AG09319 (cell line): Measurements from ENCODE around the gene INSYN2B.

- RRBS = no CpG with 5 or more reads among the region's 8 CpGs
Observed at GRCh38 chr5:167943947-167944439, 347.5 kb upstream of the WWC1 start.

- RRBS = no CpG with 5 or more reads among the region's 5 CpGs
Observed at GRCh38 chr5:168307848-168308520, 16.5 kb downstream of the WWC1 start.

GRCh38 chr5:168314680-168315463 is 23.4 kb downstream of the WWC1 start:
- RRBS = no CpG with 5 or more reads among the region's 16 CpGs

DNA sequence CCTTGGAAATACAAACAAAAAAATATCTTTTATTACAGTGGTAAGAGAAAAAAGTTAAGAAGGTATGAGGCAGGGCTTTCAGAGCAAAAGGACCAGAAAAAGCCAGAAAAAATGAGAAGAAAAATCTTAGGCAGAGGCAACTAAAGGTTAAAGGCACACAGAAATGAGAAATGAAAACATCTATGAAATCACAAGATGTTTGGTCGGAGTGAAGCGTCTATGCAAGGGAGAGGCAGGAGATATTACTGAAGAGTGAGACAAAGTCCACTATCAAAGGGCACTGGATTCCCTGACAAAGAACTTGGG is 17.0 kb downstream of the PANK3 start:
- RRBS = no CpG with 5 or more reads among the region's 2 CpGs

DNA sequence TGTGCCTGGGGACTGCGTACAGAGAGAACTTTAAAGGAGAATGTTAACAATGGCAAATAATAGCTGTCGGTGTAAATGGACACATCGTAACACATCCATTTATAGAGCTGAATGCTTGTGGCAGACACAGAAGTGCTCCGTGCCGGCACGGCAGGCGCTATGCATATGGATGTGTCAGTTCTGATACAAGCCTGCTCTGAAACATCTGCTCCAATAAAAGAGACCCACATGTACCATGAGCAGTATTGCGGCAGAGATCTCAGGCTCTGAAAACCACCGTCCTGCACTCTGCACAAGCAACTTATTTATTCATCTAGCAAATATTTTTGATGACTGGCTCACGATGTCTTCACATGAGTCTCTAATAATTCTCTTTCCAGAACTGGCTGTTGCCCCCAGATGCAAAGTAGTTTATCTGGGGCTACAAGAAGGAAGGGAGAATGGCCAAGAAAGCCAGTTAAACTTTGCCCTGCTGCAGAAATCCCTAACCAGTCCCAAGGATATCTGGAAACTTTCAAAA is 290.8 kb upstream of the PANK3 start:
- RRBS = no CpG with 5 or more reads among the region's 10 CpGs

DNA sequence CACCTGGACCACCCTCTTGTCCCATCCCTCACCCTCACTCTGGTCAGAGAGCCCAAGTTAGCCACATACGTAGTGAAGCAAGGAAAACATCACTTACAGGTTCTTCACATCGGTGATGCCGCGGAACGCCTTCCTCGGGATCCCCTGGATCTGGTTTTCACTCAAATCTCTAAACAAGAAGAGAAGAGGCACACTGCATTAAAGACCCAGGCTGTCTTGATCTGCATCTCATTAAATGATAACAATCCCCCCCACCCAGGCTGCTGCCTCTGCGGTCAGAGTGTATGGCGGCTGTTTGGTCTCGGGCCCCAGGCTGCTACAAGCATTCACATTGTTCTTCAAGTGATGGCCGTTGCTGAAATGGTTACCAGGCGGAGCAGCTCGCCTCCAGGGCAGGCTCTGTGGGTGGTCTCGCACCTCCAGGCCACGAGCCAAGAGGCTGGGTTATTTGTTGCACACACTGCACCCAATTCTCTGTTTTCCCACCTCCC is 304.0 kb upstream of the PANK3 start:
- RRBS = no CpG with 5 or more reads among the region's 14 CpGs

- RRBS = no CpG with 5 or more reads among the region's 4 CpGs
Observed at GRCh38 chr5:169980287-169980630, at the start of gene INSYN2B. INSYN2B (minus strand) TSS chr5:169980495.

- RRBS = no CpG with 5 or more reads among the region's 3 CpGs
Observed at GRCh38 chr5:170044328-170044582, 61.4 kb upstream of the FOXI1 start.

- RRBS = no CpG with 5 or more reads among the region's 1 CpG
Observed at GRCh38 chr5:170238276-170238999, 5.7 kb downstream of the C5orf58 start.

DNA sequence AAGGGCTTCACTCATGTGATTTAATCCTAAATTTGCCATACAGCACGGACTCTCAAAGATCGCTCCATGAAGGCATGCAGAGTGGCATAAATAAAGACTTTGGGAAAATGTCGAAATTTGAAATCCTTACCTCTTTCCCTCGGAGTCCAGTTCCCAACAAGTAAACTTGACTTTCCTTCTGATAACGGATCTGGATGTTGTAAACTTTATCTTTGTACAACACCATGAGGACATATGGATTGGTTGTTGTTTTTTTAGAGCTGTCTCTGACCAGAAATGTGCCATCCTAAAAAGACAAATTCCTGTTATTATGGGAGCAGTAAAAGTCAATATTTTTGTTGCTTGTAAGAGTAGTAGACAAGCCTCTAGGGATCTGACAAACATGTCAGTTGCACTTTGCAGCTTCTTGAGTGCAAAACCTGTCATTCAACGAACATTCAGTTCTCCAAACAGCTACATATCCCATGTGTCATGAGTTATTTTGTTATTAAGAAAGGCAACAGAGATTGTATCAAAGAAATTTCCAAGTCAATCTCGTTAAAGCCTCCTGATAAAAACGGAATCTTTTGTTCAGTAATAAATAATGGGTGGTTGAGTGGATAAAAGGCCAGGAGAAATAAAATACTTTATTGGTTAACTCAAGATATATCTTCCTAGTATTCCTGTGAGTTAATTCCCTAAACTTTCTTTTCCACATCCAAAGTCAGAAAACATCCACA is 18.0 kb downstream of the C5orf58 start:
- RRBS = no CpG with 5 or more reads among the region's 8 CpGs

DNA sequence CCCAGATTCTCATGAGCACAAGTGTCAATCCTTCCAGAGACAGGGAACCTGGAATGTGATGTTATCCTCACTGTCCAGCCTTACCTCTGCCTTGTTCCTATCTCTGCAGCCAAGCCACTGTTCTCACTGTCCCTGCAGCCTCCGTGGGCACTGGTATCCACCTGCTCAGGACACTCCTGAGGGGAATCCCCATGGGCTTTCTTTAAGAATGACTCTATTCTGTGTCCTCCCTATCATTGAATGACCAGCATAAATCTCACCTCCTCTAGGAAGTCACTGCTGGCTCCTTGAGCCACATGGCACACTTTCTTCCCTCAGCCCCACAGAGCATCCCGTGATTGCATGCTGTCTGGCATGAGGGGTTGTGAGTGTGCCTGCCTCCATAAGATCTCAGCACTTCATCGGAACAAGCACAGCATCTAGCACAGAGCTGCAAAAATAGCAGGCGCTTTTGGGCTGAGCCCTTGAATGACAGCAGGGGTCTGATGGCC is 27.2 kb downstream of the C5orf58 start:
- RRBS = no CpG with 5 or more reads among the region's 4 CpGs

GRCh38 chr5:170273565-170274335 is 23.8 kb downstream of the LCP2 start:
- RRBS = no CpG with 5 or more reads among the region's 13 CpGs

- RRBS = no CpG with 5 or more reads among the region's 8 CpGs
Observed at GRCh38 chr5:170280049-170280620, 17.4 kb downstream of the LCP2 start.

- RRBS = no CpG with 5 or more reads among the region's 5 CpGs
Observed at GRCh38 chr5:170291320-170292144, 6.0 kb downstream of the LCP2 start.

DNA sequence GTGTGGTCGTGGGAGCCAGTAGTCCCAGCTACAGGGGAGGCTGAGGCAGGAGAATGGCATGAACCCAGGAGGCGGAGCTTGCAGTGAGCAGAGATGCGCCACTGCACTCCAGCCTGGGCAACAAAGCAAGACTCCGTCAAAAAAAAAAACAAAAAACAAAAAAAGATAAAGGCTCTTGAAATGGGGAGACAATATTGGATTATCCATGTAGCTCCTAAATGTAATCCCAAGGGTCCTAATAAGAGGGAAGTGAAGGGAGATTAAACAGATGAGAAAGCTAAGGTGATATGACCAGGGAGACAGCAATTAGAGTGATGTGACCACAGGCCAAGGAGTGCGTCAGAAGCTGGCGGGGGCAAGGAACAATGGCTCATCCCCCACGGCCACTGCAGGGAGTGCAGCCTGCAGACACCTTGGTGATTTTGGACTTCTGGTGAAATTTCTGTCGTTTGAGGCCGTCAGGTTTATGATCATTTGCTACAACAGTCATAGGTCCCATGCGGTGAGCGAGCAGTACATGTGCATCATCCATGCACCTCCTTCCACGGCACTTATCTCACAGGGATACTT is 3.1 kb downstream of the KCNMB1 start:
- RRBS = no CpG with 5 or more reads among the region's 12 CpGs

GRCh38 chr5:170771467-170771948 is 12.0 kb upstream of the GABRP start:
- RRBS = no CpG with 5 or more reads among the region's 16 CpGs

DNA sequence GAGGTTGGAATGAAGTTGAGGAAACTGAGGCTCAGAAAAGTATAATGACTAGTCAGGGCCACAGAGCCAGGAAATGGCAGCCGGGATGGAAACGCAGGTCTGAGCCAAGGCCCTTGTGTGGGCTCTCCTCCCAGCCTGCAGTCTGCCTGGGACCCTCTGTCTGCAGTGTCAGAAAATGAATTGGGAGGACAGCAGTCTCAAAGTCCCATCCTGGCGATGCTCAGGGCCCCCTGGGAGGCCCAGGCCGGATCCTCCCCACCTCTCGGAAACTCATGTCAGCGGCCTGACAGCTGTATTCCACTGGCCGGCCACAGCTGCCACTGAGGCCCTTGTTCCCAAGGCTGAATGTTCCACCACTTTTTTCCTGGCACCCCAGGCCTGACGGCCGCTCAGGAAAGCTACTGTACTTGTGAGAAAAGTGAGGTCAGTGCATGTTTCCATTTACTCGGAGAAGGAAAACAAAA is 179.9 kb downstream of the FGF18 start:
- RRBS = 34% methylated on average over 4 of the region's 10 CpGs

DNA sequence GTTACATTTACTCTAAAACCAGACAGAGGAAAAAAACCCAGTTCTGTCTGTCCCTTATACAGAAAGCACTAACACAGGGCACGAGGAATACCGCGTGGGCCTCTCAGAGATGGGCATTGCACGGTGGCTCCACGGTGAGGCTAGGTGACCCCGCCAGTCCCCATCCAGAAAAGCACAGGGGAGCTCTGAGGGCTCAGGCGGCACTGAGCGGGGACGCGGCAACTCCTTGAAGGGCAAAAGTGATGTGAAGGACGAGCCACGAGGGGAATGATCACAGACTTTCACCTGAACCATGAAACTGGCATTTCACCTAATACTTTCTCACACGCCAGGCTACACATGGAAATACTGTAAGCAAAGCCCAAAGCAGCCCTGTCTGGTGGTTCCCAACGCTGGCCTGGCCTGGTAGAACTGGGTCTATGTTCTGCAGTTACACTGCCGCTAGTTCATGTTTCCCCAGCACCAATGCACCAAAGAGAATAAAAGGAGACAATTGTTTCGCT is 35.8 kb upstream of the FBXW11 start:
- RRBS = no CpG with 5 or more reads among the region's 16 CpGs

DNA sequence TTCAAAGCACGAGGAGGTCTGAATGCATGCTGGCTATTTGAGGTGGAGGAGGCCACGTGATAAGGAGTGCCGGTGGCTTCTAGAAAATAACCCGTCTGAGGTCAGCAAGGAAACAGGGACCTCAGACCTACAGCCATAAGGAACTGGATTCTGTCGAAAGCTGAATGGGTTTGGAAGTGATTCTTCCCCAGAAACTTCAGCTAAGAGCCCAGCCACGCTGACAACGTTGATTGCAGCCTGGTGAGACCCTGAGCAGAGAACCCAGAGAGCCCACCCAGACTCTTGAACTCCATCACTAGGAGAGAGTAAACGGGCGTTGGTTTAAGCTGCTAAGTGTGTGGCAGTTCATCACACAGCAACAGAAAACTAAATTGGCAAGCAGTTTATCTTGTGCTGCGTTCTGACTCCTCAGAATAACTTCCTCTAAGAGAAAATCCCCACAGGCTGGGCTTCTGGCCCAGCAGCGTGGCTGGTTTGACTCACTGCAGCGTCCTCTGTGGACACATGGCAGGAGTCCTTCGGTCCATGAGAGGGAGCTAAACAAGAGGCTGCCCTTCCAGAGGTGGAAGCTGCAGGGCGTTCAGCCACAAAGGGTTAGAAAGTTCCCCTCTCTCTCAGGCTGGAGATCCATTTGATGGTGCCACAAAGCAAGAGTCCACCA is 45.9 kb upstream of the FBXW11 start:
- RRBS = no CpG with 5 or more reads among the region's 14 CpGs

- RRBS = no CpG with 5 or more reads among the region's 8 CpGs
Observed at GRCh38 chr5:172170736-172171156, 17.3 kb downstream of the STK10 start.